ENCODE results near the gene WDR41.

GRCh38 chr5:77145543-77146093 lies 58.5 kb upstream of the ZBED3 start:
- PRO-cap, result no peak
- RAMPAGE, long total RNA, 3 experiments, result no peak in any of the 3 experiments

DNA sequence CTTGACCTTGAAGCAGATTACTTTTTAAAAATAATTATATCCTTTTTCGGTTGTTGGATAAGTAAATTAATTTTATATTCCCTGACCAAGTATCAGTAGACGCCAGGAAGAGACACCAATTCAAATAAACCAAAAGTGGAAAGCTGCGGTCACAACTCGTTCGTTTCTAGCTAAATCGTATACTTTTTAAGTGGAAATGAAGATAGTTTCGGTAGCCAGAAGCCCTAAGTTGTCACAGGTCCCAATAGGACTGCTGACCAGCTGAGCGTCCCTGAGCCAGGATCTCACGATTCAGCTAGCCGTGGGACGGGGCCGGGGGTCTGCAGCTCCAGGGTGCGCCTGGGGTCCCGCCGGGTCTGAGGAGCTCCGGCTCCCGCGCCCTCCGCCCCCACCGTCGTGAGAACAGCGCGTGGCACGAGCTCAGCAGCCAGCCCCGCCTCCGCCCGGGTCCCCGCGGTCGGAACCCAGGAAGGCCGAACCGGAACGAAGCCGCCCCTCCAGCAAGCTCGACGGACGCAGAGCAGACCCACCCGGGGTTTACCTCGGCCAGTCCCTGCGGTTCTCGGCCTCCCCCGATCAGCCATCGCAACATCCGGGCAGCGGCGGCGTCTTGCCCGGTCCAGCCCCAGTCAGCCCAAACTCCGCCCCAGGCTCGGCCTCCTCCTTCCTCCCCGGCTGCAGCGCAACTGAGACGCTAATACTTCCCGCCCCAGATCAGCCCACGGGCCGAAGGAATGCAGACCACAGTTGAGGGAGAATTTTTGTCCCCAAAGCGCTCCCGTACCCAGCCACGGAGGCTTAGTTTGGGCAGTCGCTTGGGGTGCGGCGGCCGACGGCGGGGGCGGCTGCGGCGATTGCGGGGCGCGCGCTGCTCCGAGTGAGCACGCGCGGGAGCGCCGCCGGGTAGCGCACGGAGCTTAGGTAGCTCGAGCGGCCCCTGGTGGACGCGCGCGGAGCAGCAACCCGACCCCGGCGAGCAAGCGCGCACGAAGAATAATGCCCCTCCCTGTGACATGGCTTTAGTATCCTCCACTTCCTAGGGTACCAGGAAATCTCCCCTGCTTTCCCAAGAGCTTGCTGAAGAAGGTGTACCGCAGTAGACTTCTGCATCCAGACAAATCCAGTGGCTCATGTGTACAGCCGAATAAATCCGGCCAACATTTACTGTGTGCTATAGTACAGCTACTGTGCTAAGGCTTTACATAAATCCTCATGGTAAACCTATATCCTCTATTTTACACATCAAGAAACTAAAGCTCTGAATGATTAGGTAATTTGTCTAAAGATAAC lies at the start of gene WDR41:
Gene WDR41, minus strand, starts transcription at position 688 of the 1,290 bp plus-strand sequence.
- PRO-cap, result bidirectional peak, plus-strand start at position 712 of the sequence, minus-strand start at position 688 of the sequence; unidirectional peak, minus-strand start at position 856 of the sequence; unidirectional peak, minus-strand start at position 879 of the sequence
- RAMPAGE, long total RNA, 3 experiments, result start-site peak on the minus strand in 3 of 3 experiments, centred at positions 417 to 871 of the sequence, 18 to 314 reads per replicate

GRCh38 chr5:77590373-77590731 lies 48.2 kb downstream of the OTP start:
- PRO-cap, result no peak
- RAMPAGE, long total RNA, 3 experiments, result no peak in any of the 3 experiments

DNA sequence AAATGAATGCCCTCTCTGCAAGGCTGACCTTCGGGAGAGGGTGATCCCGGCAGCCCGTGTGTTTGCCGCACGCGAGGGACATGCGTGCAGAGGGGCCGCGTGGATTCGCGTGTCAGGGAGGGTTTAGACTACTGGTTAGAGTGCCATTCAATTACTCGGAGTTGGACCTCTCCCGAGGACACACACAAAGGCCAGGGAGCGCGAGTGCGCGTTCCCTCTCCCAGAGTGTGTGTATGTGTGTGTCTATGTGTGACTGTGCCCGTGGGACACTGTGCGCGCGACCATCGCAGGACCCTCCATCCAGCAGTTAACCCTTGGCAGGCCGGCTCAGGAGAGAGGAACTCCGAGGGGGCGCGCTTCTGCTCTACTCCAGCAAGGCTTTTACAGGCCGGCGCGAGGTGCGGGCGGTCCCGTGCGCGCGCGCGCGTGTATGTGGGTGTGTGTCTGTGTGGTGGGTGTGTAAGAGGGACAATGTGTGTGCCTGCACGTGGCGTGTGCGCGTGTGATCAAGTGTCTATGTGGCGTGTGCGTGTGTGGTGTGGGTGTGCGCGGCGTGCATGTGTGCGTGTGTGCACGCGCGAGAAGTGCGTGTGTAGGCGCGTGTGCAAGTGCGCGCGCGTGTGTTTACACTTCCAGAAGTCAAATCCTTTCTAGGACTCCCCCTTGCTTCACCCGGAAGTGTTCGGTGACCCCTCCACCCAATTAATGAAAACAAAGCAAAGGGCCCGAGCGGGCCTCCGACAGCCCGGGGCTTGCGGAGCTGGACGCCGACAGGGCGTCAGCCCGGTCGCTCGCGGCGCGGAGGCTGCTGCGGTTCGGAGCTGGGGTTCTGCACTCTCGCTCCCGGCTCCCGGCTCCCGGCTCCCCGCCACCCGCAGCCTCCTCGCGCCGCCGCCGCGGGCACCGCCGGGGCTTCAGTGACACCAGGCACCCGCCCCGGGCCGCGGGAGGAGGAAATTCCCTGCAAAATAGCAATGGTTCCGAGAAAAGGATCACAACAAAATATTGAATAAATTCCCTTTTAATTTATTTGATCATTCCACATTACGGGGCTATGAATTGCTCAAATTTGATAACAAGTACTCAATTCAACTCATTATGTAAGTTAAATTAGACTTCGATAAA lies 75.4 kb upstream of the TBCA start:
- PRO-cap, result unidirectional peak, plus-strand start at position 719 of the sequence
- RAMPAGE, long total RNA, 3 experiments, result no peak in any of the 3 experiments

- PRO-cap, result no peak
- RAMPAGE, long total RNA, 3 experiments, result no peak in any of the 3 experiments
Measured at GRCh38 chr5:78215929-78216401, 78.5 kb downstream of the AP3B1 start.

GRCh38 chr5:78639653-78640158 lies 8.9 kb downstream of the LHFPL2 start:
- PRO-cap, result no peak
- RAMPAGE, long total RNA, 3 experiments, result no peak in any of the 3 experiments

GRCh38 chr5:78649455-78649836 lies 874 bp upstream of the LHFPL2 start:
- PRO-cap, result no peak
- RAMPAGE, long total RNA, 3 experiments, result no peak in any of the 3 experiments

DNA sequence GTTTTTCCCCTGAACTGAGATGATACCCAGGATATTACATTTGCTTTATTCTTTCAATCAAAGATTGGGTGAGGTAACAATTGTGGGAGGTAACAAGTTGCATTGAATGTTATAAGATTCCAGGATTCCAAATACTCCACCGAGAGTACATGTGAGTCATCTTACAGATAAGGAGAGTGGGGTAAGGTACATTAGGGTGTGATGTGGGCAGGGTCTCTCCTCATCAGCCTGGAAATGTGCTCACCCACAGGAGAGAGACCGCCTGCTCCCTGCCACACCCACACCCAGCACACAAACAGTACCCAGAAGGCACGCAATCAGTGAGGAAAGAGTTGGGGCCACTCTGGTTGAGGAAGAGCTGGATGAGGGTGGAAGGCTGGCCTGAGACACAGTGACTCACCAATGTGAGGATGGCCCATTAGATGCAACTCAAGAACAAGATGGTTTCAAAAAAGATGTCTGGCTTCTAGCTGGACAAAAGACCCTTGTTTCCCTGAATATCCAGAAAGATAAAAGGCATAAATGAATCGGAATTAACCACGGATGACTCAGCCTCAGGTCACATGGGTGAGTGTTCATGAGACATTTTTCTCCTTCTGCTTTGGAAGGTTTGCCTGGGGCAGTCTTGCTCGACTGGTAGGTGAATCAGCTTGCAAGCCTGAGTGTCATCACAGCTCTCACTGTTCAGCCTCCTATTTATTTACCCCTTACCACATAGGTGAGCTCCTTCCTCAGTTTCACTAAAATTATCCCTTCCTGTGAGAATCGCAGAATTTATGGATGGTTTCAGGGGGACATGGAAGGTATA lies 51.1 kb upstream of the LHFPL2 start:
- PRO-cap, result no peak
- RAMPAGE, long total RNA, 3 experiments, result no peak in any of the 3 experiments

GRCh38 chr5:79071075-79071736 lies 1.6 kb downstream of the BHMT2 start:
- PRO-cap, result no peak
- RAMPAGE, long total RNA, 3 experiments, result no peak in any of the 3 experiments

DNA sequence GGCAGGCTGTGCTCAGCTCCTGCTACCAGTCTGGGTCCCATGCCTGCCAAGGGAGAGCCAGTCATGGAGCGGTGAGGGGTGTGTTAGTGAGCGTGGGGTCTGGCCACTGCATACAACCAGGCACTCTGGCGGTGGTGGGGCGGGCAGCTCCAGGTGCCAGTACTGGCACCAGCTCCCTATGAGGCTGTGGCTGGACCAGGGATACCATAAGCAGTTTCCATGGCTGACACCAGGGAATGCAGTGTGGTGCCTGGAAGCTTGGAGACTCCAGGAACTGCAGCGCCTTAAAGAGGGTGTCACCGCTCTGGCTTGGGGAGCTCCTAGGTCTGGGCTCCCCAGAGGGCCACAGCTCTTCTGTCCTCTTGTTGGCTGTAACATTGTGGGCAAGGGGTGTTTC lies 22.5 kb downstream of the JMY start:
- PRO-cap, result no peak
- RAMPAGE, long total RNA, 3 experiments, result no peak in any of the 3 experiments

GRCh38 chr5:79277695-79278189 lies 41.8 kb downstream of the JMY start:
- PRO-cap, result no peak
- RAMPAGE, long total RNA, 3 experiments, result no peak in any of the 3 experiments

GRCh38 chr5:79650201-79651088 lies 38.2 kb downstream of the TENT2 start:
- PRO-cap, result no peak
- RAMPAGE, long total RNA, 3 experiments, result no peak in any of the 3 experiments

DNA sequence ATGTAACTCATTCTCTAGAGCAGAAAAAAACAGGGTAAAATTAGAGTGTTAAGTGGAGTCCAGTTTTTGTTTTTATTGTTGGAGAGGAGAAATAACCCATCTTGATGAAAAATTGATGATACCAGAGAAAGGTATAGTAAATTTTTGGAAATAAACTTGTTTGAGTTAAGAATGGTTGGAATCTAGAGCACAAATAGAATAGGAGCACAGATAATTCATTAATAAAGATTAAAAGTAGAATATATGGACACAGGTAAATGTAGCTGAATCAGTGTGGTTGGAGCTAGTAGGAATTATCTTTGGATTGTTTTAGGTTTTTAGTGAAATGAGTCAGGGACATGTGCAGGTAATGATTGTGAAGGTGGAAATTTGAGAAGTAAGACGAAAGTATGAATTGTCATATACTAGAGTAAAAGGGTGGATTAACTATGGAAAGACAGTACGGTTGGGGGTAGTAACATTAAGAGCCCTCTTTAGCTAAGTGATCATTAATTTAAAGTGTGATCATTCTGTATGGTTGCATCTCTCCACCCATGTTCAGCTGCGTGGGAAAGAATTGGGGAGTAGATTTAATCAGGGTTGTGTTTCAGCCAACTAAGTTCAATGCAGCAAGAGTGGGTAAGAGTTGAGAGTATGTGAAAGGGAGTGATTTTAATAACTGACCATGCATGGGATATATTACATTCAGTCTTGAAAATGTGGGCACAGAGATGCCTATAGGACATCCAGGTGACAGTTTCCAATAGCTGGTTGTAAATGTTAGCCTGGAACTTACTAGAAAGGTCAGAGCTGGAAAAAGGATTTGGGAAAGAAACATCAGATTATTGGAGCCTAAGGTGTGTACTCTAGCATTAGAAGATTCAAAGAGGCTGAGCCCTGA lies 14.3 kb upstream of the CMYA5 start:
- PRO-cap, result no peak
- RAMPAGE, long total RNA, 3 experiments, result start-site peak on the plus strand in 1 of 3 experiments, centred at position 292 of the sequence, 5 reads per replicate

DNA sequence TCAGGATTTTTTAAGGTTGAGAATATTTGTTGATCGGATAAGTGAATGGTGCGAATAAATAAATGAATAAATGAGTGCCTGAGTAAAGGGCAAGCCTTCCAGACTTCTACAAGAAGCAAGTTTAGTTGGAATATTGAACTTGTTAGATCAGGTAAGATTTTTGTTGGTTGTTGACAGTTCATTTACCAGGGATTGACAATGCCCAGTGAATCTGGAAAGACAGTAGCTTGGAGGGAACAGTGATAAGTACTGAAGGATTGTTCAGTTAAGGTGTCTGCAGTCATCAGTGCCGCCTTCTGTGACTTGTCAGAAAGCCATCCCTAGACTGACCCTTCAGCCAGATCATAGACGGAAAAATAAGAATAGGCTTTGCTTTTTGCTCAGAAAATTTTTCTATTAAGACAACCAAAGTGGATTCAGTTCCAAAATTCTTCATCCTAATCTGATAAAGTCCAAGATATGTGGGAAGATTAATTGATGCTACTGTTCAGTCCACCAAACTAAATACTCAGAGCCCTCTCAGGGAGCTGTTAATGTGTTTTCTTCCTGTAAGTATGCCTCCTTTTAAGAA lies 6.4 kb downstream of the CMYA5 start:
- PRO-cap, result no peak
- RAMPAGE, long total RNA, 3 experiments, result no peak in any of the 3 experiments

DNA sequence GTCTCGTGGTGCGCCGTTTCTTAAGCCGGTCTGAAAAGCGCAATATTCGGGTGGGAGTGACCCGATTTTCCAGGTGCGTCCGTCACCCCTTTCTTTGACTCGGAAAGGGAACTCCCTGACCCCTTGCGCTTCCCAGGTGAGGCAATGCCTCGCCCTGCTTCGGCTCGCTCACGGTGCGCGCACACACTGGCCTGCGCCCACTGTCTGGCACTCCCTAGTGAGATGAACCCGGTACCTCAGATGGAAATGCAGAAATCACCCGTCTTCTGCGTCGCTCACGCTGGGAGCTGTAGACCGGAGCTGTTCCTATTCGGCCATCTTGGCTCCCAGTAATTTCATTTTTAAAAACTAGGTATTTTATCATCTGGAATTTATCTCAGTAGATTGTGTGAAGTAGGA lies 95.0 kb downstream of the CMYA5 start:
- PRO-cap, result no peak
- RAMPAGE, long total RNA, 3 experiments, result no peak in any of the 3 experiments

DNA sequence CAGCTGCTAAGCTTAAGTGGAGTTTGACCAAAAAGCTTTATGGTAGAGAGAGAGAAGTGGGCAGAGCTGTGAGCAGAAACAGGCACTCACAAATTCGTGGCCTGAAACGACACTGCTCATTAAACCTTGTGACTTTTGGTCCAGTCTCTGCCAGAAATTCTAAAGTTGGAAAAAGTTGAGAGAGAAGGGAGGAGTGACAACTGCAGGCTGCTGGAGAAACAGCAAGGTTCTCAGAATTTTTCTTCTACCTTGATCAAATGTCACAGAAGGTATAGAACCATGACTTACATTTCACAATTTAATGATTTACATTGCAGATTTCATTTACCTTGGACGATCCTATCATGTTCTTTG lies 131.4 kb downstream of the MTX3 start:
- PRO-cap, result no peak
- RAMPAGE, long total RNA, 3 experiments, result no peak in any of the 3 experiments

GRCh38 chr5:80152751-80153307 lies 103.0 kb downstream of the SERINC5 start:
- PRO-cap, result no peak
- RAMPAGE, long total RNA, 3 experiments, result no peak in any of the 3 experiments

DNA sequence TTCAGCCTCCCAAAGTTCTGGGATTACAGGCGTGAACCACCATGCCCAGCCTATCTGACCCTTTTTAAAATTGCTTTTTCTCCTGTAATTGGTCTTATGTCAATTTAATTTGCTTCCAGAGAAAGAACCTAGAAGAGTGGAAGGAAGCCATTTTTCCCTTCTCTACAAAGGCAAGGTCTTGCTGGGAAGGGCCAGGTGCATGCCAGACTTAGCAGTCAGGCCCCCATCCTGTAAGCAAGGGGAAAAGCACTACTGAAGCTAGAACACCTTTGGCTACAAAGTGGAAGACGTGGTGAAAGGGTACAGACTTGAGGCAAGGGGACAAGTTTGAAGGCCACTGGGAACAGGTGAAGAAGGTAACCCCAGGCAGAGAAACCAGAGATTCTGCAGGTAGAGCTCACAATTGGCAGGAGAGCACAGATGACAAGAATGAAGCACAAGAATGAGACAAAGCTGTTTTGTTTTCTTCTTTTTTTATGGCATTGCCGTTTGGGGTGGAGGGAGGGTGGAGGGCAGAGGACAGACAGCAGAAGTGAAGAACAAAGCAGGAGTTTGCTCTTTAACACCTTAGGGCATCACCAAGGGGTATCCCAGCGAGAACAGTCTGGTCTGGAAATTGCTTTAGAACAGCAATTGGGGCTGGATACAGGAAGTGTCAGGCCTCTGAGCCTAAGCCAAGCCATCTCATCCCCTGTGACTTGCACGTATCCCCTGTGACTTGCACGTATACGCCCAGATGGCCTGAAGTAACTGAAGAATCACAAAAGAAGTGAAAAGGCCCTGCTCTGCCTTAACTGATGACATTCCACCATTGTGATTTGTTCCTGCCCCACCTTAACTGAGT lies 72.8 kb downstream of the SERINC5 start:
- PRO-cap, result no peak
- RAMPAGE, long total RNA, 3 experiments, result no peak in any of the 3 experiments

DNA sequence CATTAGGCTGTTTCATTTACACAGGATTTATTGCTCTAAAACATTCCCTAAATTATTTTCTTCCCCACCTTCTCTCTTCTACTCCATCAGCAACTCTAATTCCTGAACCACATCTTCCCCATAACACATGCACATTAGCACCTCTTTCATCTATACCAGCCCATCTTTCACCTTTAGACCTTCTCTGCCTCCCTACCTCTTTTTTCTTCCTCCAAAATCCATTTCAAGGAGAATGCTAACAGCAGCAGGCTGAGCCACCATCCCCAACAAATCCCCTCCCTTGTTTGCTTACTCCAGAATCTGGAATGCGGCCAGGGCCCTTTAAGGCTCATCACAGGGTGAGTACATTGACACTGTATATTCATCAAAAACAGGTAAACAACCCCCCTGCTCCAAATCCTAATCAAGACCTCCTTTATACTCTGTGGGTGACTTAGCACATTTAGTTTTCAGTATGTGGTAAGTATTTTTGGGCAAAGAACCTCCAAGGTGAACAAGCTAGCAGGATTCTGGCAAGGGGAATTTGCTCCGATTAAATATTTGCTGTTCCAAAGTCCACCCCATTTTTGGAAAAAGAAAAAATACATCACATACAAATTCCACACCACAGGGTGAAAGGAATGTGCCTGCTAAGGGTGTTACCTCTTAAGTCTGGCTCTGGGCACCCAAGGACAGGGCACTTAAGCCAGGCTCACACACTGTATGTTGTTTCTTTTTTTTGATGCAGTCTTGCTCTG lies 71.5 kb downstream of the SERINC5 start:
- PRO-cap, result no peak
- RAMPAGE, long total RNA, 3 experiments, result no peak in any of the 3 experiments

- PRO-cap, result no peak
- RAMPAGE, long total RNA, 3 experiments, result no peak in any of the 3 experiments
Measured at GRCh38 chr5:80185746-80186139, 70.1 kb downstream of the SERINC5 start.

Measured in tibial nerve (tissue), 3 donors.